ENCODE measurements around a stretch of chr21.

DNA sequence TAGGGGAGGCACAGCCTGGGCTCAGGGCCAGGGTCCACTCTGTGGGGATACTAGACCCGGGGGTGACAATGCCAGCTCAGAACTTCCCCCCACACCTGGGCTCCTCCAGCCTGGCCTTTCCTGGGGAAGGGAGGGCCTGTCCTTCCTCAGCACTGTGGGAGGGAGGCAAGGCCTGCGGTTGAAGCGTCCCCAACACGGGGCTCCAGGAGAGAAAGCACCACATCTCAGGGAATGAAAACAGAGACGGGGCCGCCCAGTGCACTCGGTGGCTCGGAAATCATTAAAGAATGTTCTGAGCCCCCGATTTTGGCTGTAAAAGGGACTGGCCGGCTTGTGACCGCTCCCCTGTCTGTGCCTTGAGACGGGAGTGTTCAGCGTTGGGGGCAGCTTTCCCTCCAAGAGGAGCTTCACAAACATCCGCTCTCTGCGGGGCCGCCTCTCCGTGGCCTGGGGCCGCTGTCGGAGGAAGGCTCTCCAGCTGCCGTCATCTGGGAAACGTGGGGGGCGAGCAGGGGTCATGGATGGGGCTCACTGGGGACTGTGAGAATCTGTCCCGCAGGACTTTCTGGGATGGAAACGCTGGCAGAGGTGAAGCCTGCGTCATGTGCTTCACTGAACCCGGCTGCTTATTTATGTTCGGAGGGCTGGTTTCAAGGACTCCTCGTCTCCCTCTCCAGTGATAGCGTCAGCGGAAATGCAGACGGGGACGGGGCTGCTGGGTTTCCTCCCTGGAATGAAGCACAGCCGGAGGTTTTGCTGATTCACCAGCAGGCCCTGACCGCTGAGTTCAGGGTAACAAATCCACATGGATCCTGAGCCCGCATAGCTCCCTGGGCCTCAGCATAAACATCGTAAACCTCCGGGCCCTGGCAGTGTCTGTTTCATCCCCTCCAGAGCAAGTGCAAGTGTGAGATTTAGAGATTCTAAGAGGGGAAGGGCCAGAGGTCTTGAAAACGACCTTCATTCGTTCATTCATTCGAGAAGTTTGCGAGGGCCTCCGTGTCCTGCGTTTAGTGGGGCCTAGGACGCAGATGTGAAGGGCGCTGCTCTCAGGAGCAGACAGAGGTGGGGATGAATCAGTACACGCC lies 6.8 kb upstream of the POFUT2 start:
- PRO-cap: no peak

GRCh38 chr21:45322096-45323380 lies 34.8 kb upstream of the POFUT2 start:
- PRO-cap: no peak

GRCh38 chr21:45333644-45334177 lies 46.0 kb upstream of the POFUT2 start:
- PRO-cap: no peak

DNA sequence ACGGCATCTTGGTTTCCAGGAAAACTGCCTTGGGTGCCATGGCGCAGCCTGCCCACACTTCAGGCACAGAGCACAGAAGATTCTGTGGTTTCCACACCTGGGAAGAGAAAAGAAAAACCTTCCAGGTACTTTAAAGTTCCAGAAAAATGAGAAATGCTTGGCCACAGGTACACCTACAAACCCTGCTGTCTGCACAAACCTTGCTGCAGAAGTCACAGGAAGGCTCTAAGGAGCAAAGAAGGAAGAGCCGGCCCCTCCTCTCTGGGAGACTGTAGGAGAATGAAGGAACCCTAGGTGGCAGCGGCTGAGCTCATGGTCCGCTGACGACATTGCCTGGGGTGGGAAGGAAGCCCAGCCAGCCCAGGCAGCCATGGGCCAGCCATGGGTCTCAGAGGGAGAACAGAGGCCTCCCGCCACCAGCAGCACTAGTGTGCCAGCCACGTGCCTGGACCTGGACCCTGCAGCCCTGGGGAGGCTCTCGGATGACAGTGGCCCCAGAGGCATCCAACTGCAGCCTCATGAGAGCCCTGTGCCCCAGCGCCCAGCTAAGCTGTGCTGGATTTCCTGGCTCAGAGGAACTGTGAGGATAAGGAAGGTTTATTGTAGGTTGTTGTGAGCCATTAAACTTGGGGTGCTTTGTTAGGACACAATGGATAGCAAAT lies 49.1 kb upstream of the POFUT2 start:
- PRO-cap: no peak

- PRO-cap: no peak
These were observed 18.1 kb upstream of the COL18A1 start for GRCh38 chr21:45386549-45387543.

DNA sequence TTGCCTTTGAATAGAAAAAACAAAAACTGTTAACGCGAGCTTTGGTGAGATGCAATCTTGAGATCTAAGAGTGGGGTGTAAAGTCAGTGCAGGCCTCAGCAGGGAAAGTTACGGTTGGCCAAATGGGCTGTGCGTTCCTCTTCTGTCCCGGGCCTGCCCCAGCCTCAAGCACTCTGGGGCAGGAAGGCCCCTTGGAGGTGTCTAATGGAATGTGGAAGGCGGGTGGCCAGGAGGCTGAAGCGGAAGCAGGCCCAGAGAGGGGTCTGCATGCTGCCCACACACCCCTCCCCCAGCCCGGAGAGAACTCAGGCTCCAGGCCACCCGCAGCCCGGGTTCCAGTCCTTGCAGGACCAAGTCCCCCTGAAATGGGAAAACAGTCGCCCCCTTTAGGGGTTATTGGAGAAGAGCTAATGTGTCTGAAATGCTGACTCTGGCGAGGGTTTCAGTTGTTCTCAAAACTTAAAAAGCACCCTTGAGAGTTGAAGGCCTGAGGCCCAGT lies 1.9 kb downstream of the COL18A1 start:
- PRO-cap: no peak

- PRO-cap: no peak
These were observed 4.6 kb downstream of the COL18A1 start for GRCh38 chr21:45409399-45410220.

- PRO-cap: no peak
These were observed 7.8 kb downstream of the COL18A1 start for GRCh38 chr21:45412677-45413244.

DNA sequence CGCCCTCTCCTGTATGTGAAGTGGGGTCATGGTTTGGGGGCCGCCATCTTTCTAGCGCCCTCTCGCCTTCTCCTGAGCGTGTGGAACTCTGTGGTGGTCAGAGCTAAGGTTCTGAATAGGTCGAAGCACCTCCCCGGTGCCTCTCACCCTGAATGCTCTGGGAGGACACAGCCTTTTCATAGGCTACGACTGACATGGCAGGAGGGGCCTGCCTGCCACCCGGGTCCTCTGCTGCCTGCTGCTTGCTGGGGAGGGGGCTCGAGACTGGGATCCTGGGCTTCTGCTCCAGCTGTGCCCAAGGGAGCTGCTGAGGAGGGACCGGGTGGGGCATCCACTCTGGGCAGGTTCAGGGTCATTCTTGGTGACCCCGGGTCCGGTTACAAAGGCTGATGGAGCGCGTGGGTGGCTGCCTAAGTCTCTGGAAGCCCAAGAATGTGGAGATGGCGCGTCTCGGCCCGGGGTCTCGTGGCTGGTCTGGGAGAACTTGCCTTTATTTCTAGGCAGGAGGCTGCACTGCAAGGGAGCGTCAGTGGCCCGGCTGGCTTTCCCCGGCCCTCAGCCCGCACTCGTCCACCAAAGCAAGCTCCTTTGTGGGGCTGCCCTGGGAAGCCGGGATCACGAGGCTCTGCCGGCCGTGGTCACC lies 25.4 kb downstream of the COL18A1 start:
- PRO-cap: no peak

GRCh38 chr21:45475173-45475768 lies 67.0 kb downstream of the SLC19A1 start:
- PRO-cap: no peak

- PRO-cap: no peak
These were observed 55.6 kb downstream of the SLC19A1 start for GRCh38 chr21:45486695-45487058.

DNA sequence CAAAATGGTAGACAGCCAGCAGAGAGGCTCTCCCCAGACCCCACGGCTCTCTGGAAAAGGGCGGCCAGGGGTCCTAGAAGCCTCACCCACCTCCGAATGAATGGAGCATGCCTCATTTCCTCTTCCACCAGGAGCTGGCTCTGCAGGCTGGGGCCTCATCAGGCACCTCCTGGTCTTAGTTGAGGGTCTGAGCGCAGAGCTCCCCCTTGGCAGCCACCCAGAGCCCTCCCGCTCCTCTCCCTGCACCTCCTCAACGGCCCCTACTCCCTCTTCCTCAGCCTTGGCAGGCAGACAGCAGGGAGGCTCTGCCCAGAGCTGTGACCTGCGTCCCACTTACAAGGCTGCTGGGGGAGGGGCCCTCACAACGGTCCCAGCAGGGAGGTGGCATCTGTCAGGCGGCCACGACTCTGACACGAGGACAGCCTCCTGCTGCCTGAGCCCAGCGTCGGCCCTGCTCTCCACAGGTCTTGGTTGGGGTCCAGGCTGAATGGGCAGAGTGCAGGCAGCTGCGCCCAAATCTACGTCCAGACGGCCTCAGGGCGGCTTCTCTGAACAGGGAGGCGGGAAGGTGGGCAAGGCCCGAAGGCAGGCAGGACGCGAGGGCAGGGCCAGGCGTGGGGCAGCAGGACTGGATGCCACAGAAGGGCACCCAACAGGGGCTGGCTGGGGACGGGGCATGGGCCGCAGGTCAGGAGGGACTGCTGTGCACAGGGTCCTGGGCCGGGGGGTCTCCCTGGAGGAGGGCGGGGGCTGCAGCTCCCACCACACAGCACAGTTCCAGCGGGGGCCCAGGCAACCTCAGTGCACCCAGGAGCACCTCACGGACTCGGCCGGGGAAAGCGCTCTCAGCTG lies 7.6 kb downstream of the SLC19A1 start:
- PRO-cap: no peak

GRCh38 chr21:45571026-45571914 lies 29.0 kb upstream of the SLC19A1 start:
- PRO-cap: no peak

GRCh38 chr21:45763518-45764010 lies 120.0 kb downstream of the PCBP3 start:
- PRO-cap: no peak

GRCh38 chr21:45886459-45887725 lies 94.7 kb upstream of the COL6A1 start:
- PRO-cap: no peak

- PRO-cap: no peak
These were observed 91.5 kb upstream of the COL6A1 start for GRCh38 chr21:45889928-45890549.

DNA sequence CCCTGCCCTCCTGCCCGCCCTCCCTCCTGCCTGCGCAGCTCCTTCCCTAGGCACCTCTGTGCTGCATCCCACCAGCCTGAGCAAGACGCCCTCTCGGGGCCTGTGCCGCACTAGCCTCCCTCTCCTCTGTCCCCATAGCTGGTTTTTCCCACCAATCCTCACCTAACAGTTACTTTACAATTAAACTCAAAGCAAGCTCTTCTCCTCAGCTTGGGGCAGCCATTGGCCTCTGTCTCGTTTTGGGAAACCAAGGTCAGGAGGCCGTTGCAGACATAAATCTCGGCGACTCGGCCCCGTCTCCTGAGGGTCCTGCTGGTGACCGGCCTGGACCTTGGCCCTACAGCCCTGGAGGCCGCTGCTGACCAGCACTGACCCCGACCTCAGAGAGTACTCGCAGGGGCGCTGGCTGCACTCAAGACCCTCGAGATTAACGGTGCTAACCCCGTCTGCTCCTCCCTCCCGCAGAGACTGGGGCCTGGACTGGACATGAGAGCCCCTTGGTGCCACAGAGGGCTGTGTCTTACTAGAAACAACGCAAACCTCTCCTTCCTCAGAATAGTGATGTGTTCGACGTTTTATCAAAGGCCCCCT lies 22.9 kb downstream of the COL6A1 start:
- PRO-cap: no peak

GRCh38 chr21:46036133-46037062 lies 54.8 kb downstream of the COL6A1 start:
- PRO-cap: no peak

DNA sequence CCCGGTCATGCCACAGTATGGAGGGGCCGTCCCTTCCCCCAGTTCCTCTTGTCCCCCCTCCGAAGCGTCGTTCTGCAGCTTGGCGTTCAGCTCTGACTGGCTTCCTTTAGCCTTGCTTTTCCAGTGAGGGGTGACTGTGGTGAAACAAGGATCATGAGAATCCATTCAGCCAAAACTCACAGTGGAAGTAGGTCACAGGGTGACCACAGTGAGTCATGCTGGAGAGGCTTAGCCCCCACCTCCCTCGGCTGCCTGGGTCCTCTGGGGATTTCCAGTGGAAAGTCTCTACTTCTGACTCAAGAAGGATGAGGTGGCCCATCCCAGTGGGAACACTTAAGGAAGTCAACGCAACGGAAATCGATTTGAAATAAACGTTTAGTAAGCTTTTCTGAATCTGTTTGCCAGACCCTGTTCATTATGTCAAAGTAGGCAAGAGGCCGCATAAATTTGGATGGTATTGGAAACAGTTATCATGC lies 37.2 kb upstream of the COL6A2 start:
- PRO-cap: no peak

DNA sequence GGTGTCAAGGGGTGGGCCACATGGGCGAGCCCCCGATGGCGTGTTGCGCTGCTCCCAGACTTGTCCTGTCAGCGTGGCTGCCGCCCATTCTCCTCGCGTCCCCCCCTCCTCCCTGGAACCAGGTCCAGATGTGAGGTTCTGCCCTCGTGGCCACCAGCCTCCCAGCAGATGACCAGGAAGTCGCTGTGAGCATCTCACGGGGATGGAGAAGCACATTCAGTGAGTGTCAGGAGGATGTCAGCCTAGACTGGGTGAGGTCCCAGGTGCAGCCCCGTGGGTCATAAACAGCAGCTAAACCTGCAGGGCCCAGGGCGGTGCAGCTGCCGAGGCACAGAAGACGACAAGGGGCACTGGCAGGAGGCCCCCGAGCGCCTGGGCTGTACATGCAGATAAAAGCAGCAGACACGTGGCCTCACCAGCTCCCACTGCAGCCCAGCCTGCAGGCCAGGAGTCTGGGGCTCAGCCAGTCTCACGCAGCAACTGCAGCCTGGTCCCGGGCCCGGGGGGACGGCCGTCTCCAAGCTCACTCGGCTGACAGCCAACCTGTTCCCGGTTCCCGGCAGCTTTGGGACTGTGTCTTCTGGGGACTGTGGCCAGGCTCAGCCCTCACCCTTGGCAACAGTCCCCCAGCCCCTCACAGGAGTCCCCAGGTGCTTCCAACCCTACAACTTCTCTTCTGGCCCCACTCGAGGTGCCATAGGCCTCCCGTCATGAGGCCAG lies 17.5 kb upstream of the COL6A2 start:
- PRO-cap: no peak

Measured in peritoneum (tissue), 1 donor.